Osteocyte (in vitro differentiated cells): Measurements from ENCODE around the genes PSMB1 and TBP.

DNA sequence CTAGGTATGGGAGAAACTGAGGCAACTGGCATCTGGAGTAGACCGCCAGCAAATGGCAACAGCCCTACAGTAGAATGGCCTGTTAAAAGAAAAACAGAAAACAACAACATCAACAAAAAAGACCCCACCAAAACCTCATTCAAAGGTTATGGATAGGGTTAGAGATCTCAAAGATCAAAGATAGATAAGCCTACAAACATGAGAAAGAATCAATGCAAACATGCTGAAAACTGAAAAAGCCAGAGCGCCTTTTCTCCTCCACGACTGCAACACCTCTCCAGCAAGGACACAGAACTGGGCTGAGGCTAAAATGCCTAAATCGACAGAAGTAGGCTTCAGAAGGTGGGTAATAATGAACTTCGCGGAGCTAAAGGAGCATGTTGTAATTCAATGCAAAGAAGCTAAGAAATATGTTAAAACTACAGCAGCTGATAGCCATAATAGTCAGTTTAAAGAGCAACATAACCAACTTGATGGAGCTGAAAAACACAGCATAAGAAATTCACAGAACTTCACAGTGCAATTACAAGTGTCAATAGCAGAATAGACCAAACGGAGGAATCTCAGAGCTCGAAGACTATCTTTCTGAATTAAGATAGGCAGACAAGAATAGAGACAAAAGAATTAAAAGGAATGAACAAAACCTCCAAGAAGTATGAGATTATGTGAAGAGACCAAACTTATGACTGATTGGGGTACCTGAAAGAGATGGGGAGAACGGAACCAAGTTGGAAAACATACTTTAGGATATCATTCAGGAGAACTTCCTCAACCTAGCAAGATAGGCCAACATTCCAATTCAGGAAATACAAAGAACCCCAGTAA is 44.3 kb downstream of the FAM120B start:
- PRO-cap = no peak

DNA sequence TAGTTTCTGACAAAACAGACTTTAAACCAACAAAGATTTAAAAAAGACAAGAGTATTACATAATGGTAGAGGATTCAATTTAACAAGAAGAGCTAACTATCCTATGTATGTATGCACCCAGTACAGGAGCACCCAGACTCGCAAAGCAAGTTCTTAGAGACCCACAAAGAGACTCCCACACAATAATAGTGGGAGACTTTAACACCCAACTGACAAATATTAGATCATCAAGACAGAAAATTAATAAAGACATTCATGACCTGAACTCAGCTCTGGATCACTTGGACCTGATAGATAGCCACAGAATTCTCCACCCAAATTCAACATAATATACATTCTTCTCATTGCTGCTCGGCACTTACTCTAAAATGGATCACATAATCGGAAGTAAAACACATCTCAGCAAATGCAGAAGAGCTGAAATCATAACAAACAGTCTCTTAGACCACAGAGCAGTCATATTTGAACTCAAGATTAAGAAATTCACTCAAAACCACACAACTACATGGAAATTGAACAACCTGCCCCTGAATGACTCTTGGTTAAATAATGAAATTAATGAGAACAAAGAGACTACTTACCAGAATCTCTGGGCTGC is 45.7 kb downstream of the FAM120B start:
- PRO-cap = no peak

DNA sequence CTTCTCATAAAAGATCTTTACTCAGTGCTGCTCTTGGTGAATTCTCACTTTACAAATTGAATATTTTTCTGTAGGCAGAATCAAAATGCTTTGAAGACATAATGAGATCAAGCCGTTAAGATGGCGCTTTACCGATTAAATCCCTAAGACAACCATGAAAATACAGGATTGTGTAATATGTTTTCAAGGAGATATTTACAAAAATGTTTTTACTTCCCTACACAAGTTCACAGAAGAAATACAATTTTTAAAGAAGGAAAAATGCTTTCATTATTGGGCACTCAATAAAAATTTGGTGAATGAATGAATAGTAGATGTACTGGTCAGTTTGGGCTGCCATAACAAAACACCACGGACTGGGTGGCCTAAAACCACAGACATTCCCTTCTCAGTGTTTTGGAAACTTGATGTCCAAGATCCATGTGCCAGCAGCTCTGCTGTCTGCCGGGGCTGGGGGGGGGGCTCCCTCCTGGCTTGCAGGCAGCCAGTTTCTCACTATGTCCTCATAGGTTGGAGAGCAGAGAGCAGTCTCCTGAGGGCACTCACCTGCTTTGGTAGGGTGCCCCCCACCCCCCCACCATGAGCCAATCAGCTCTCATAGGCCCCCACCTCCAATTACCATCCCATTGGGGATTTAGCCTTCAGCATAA is 61.9 kb downstream of the FAM120B start:
- PRO-cap = no peak

- PRO-cap = no peak
Measured at GRCh38 chr6:170372095-170373085, 65.8 kb downstream of the FAM120B start.

DNA sequence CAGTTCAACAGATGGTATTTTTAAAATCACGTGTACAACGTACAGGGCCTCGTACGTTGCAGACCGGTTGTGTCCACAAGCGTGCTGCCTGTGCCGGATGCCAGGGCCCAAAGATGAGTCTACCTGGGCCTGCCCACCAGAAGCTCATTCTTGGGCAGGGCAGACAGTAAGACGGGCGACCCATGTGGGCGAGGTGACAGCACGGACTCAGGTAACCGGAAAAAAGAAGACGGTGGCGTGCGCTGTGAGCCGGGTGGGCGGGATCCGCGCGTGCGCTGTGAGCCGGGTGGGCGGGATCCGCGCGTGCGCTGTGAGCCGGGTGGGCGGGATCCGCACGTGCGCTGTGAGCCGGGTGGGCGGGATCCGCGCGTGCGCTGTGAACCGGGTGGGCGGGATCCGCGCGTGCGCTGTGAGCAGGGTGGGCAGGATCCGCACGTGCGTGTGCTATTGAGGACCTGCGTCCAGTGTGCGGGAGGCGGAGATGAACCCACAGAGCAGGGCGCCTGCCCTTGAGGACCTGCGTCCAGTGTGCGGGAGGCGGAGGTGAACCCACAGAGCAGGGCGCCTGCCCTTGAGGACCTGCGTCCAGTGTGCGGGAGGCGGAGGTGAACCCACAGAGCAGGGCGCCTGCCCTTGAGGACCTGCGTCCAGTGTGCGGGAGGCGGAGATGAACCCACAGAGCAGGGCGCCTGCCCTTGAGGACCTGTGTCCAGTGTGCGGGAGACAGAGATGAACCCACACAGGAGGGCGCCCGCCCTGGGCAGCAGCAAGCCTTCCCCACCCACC is 114.8 kb downstream of the FAM120B start:
- PRO-cap = no peak

DNA sequence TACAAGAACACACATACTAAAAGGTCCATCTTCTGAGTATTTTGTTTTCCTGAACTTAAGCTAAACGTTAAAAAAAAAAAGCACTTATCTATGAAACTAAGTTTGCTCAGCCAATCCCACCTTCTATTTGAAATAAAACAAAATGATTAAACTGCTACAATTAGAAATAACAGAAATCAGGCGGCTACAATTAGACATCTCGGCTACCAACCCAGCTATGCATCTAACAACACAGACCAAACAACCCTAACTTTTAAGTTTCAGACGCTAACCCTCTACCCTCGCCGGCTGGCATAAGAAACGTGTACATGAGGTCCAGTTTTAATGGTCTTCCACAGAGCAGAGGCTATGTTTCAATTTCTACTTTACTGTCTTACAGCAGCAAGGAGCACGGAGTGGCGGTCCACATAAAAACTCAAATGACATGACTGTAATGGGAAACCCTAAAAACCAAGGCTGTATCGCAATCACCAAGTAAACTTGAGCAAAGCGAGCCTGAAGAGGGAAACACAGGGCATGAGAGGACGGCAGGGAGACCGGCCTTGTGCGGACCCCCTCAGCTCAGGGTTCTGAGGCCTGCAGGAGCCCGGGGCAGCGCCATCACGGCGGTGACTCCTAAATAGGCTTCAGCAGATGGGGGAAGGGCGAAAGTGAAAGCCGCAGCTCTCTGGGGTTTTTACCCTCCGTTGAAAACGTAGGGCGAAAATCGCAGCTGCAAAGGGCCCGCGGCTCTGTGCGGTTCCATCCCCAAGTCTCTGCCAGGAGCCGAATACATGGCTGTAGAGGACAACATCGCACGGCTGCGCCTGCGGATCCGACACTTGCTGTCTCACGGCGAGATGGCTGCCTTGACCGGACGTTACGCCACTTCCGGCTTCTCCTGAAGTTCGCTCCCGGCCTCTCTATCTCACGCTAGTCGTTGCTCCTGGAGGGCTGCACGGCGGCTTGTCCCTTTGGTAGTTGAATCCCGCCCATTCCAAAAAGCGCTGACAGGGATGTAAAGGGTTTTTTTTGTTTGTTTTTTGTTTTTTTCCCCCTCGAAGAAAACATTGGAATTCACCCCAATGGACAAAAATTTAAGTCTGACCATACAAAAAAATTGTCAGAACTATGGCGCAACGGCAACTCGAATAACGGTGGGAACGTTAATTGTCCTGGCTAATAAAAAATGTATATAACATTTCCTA is at the start of gene PSMB1:
Gene PSMB1, minus strand, starts transcription at position 858 of the 1,187 bp plus-strand sequence.
- PRO-cap = unidirectional peak, plus-strand start at position 376 of the sequence; bidirectional peak, plus-strand start at position 487 of the sequence, minus-strand start at position 421 of the sequence; bidirectional peak, plus-strand start at position 915 of the sequence, minus-strand start at position 841 of the sequence

- PRO-cap = bidirectional peak, plus-strand start at chr6:170554382, minus-strand start at chr6:170554222; bidirectional peak, plus-strand start at chr6:170554615, minus-strand start at chr6:170554628; unidirectional peak, minus-strand start at chr6:170554657
Measured at GRCh38 chr6:170554012-170555023, at the start of gene TBP. TBP (plus strand) TSS chr6:170554369.